Hepatocyte (in vitro differentiated cells and primary cell): ENCODE measurements around the gene SEPTIN9.

- RAMPAGE, long total RNA: no peak
- RRBS: no CpG with 5 or more reads among the region's 16 CpGs
These were observed 8.6 kb downstream of the CYGB start for GRCh38 chr17:76528858-76529272.

- RAMPAGE, long total RNA: no peak
- RRBS: no CpG with 5 or more reads among the region's 22 CpGs
These were observed 4.0 kb downstream of the PRCD start for GRCh38 chr17:76543625-76544395.

DNA sequence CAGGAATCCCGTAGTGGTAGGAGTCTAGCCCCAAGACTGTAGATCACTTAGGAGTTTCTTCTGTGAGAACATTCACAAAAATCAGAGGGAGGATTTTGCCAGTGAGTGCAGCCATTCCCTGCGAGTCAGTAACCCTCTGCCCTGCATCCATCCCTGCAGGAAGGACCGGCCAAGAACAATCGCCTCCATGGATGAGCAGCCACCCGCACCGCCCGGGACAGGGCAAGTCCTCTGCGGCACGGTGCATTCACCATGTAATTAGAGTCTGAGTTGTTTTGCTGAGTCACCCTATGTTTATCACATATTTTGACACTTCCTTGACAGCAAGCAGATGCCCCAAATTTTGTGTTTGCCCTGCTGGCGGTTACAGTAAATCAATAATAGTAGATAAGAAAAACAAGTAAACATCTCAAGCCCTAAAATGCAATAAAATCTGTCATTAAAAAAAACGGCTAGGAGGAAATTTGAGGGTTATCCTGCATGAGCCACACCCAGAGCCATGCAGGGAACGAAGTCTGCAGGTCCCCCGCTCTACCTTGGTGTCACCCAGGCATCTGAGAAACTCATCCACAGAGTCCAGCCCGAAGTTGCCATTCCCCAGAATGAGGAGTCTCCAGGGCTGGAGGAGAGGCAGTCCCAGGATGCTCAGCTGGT is 16.3 kb upstream of the ST6GALNAC1 start:
- RAMPAGE, long total RNA: no peak
- RRBS: 5% methylated on average over 5 of the region's 14 CpGs

- RAMPAGE, long total RNA: no peak
- RRBS: 3% methylated on average over 8 of the region's 40 CpGs
These were observed 27.4 kb upstream of the ST6GALNAC1 start for GRCh38 chr17:76670520-76671862.

GRCh38 chr17:76773447-76773716 is 35.5 kb downstream of the MFSD11 start:
- RAMPAGE, long total RNA: no peak
- RRBS: no CpG with 5 or more reads among the region's 6 CpGs

DNA sequence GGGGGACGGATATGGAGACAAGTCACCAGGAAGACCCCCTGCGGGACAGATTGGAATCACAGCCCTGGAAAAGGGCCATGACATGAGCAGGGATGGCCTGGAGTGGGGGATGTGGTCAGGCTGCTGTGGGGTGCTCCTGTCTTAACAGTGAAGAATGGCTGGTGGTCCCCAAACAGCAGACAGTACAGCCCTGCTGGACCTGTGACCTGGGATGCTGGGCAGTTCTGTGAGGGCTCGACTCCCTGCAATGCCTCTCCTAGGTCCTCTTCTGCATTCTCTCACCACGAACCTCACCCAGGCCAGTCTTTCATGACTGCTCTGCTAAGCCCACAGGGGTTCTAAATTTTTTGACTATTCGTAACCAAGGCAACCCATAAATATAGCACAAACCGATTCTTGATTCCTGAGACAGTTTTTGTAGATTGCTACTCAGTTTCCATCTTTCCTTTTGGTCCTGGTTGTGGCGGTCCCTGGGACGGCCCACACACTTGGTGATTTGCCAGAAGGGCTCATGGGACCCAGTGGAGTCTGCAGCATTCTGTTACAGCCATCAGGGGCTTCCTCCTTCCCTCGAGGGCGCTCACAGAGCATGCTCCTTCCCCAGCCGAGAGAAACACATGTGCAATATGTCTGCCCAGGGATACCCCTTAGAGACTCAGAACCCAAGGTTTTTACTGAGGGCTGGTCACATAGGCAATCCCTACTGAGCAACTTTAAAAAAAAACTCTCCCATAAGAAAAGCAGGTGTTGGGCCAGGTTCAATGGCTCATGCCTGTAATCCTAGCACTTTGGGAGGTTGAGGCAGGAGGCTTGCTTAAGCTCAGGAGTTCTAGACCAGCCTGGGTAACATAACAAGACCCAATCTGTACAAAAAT is 23.4 kb upstream of the MGAT5B start:
- RAMPAGE, long total RNA: no peak
- RRBS: no CpG with 5 or more reads among the region's 11 CpGs

DNA sequence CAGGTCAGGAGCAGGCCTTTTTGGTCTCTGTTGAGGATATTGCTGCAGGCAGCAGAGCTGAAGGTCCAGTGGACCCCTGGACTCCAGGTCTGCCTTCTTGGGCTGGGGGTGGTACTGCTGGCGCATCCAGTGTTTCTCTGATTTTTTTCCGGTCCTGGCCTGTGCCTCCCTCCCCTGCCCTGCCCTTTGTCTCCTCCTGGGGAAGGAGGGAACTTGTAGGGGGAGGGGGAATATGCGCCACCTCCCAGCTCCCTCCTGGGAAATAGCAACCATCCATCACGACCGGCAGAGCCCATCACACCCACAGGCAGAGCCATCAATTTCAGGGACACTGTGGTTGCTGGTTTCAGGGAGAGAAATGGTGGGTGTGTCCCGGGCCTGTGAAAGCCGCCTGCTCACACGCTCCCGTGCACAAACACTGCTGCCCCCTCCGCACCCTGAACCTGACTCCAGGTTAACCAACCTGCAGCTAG is 17.2 kb downstream of the MGAT5B start:
- RAMPAGE, long total RNA: no peak
- RRBS: 21% methylated on average over 5 of the region's 10 CpGs

GRCh38 chr17:77070247-77070687 is 70.5 kb upstream of the SEC14L1 start:
- RAMPAGE, long total RNA: no peak
- RRBS: no CpG with 5 or more reads among the region's 11 CpGs

DNA sequence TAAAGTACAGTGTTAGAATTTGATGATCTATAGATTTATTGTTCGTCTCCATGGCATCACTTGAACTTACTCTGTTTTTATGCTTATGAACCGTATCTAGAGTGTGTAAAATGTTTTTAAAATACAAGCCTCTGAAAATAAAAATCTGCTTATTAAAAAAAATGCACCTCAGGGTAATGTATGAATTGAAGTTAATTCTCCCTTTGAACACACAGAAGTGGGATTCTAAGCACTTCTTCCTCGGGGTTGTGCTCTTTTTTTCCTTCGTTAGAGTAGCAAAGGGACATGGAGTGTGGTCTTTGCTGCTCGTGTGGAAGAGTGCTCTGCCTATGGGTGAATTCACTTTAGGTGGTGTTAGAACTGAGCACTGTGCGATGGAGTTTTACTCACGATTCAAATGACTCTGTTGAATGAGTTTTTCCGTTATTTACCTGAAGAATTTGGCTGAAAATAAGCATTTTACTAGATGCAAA is 3.0 kb downstream of the SEC14L1 start:
- RAMPAGE, long total RNA: no peak
- RRBS: no CpG with 5 or more reads among the region's 8 CpGs

DNA sequence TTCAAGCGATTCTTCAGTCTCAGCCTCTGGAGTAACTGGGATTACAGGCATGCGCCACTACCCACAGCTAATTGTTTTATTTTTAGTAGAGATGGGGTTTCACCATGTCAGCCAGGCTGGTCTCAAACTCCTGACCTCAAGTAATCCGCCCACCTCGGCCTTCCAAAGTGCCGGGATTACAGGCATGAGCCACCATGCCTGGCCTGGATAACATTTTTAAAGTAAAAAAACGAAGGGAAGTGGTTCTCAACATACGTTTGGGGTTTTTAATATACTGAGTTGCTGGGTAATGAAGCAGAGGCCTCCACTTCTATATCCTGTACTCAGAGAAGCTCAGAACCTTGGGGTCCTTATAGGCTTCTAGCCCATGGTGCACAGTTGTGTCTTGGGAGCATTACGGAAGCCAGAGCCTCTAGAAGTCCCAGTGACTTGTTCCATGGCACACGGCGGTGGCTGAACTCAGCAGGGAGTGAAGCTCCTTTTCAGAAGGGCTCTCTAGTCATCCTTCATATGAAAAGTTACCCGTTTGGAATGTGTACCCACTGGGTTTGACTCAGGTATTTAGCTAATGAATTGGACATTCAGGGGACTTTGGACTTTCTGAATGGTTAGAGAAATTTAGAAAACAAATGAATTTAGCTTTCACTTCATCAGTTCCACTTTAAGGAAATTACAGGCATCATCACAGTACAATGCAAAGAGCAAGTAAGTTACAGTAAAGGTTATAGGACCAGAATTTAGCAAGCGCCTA is 67.0 kb downstream of the SEC14L1 start:
- RAMPAGE, long total RNA: no peak
- RRBS: no CpG with 5 or more reads among the region's 12 CpGs

GRCh38 chr17:77210101-77210797 is 69.5 kb downstream of the SEC14L1 start:
- RAMPAGE, long total RNA: no peak
- RRBS: no CpG with 5 or more reads among the region's 14 CpGs

- RAMPAGE, long total RNA: no peak
- RRBS: no CpG with 5 or more reads among the region's 18 CpGs
These were observed 69.6 kb upstream of the SEPTIN9 start for GRCh38 chr17:77211671-77212161.

DNA sequence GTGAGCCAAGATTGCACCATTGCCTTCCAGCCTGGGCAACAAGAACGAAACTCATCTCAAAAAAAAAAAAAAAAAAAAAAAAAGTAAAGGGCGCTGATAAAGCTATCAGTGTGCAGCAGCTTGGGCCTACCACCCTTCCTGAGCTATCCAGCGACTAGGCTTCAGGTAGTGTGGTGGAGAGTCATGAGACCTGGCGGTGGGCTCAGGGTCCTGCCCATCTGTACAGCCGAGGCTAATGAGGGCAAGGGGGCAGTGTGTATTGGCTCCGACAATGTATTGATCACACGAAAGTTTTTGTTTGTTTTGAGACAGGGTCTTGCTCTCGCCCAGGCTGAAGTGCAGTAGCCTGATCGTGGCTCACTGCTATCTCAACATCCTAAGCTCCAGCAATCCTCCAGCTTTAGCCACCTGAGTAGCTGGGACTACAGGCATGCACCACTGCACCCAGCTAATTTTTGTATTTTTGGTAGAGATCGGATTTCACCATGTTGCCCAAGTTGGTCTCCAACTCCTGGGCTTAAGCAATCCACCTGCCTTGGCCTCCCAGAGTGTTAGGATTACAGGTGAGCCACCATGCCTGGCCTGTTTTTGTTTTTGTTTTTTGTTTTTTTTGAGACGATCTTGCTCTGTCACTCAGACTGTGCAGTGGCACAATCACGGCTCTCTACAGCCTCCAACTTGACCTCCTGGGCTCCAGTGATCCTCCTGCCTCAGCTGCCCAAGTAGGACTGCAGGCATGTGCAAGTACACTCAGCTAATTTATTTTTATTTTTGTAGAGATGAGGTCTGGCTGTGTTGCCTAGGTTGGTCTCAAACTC is 60.1 kb upstream of the SEPTIN9 start:
- RAMPAGE, long total RNA: no peak
- RRBS: no CpG with 5 or more reads among the region's 12 CpGs

- RAMPAGE, long total RNA: no peak
- RRBS: no CpG with 5 or more reads among the region's 22 CpGs
These were observed 52.9 kb upstream of the SEPTIN9 start for GRCh38 chr17:77228176-77228934.

GRCh38 chr17:77281383-77282429 is at the start of gene SEPTIN9:
SEPTIN9 (plus strand) TSS chr17:77281499.
- RAMPAGE, long total RNA: start-site peak on the plus strand at chr17:77281490-77281512, 80 and 49 reads in 2 replicates
- RRBS: 2% methylated on average over 7 of the region's 74 CpGs

GRCh38 chr17:77331444-77331926 is 50.2 kb downstream of the SEPTIN9 start:
- RAMPAGE, long total RNA: no peak
- RRBS: no CpG with 5 or more reads among the region's 20 CpGs

DNA sequence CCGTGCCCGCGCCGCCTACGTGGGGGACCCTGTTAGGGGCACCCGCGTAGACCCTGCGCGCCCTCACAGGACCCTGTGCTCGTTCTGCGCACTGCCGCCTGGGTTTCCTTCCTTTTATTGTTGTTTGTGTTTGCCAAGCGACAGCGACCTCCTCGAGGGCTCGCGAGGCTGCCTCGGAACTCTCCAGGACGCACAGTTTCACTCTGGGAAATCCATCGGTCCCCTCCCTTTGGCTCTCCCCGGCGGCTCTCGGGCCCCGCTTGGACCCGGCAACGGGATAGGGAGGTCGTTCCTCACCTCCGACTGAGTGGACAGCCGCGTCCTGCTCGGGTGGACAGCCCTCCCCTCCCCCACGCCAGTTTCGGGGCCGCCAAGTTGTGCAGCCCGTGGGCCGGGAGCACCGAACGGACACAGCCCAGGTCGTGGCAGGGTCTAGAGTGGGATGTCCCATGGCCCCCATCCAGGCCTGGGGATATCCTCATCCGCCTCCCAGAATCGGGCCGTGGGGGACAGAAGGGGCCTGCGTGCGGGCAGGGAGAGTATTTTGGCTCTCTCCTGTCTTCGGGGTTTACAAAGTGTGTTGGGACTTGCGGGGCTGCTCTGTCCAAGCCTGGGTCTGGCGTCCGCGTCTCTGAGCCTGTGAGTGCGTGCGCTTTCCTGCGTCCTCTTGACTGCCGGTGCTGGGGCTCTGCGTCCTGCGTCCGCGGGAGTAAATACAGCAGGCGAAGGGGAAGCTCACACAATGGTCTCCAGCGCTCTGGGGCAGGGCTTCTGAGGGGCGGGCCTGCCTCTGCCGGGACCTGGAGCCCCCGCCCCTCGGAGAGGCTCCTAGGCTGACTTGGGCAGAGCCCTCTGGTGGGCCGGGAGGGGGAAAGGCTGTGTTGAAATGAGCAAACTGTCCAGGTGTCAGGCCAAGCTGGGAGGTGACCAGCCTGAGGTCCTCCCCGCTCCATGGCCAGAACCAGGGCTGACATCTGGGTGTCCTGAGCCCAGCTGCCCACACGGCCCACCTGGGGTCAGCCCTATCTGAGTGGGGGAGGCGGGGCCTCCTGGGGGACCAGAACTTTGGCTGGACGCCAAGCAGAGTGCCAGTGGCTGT is 92.8 kb downstream of the SEPTIN9 start:
- RAMPAGE, long total RNA: no peak
- RRBS: 2% methylated on average over 4 of the region's 68 CpGs

DNA sequence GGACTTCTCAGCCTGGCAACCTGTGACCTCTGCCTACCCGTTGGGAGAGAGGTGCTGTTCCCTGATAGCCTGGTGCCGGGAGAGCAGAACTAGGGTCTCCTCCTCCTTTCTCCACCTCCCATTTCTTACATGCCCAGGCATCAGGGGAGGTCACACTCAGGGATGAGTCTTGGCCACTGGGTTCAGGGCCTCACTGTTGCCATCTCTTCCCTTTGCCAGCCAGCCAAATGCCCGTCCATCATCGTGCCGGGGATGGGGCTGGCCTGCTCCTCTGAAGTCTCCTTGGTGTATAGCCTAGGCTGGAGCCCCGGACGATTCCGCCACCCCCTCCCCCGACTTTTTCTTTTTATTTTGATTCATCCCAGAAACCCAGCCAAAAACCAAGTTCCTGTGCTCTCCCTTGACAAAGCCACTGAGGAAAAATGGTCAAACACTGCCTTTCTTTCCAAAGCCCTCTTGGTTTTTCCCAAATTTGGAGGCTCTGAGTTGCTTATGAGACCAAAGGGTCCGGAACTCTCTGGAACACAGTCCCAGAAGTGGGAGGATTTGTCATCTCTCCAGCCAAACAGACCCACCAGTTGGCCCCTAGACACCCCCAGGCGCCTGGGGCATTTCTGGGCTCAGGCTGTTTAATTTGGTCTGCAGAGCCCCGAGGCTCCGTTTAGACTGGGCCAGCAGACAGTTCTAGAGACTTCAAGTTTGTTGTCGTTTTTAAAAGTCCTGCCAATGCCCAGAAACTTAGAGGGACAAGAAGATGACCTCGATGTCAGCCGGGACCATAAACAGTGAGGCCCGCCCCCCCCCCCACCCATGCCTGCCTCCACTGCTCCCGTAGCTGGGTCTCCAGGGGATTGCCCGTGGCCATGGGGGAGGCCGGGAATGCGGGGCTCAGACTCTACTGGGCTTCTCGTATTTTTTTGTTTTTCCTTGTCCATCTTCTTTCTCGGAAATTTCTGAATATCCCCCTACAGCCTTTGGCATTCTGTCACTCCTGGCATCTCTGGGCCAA is 98.5 kb downstream of the SEPTIN9 start:
- RAMPAGE, long total RNA: no peak
- RRBS: 91% methylated on average over 2 of the region's 23 CpGs

DNA sequence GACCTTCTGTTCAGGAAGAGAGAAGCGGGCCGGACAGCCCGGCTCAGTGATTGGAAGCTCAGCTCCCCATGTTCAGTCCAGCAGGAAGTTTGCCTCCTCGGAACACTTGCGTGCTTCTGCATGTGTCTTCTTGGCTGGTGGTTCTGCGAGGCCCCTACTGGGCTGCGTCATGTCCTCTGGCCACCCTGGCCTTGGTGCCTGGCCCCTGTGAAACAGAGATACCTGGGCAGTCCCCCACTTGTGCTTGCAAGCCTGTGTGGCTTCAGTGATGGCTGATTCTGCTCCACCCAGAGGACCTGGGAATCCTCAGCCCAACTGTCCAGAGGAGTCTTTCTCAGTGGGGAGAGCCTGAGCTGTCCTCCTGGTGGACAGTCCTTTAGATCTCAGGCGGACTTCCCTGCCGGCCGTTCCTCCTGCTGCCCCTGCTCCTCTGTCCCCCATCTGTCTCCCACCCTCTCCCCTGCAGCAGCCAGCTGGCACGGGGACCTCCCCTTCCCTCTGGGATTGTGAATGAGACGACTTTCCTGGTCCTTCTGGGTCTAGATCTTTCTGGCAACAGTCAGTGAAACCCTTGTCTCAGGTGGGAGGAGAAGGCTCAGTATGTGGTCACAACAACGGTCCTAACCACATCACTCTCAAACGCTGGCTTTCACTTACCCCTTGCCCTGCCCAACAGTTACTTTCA is 139.1 kb downstream of the SEPTIN9 start:
- RAMPAGE, long total RNA: no peak
- RRBS: no CpG with 5 or more reads among the region's 14 CpGs

DNA sequence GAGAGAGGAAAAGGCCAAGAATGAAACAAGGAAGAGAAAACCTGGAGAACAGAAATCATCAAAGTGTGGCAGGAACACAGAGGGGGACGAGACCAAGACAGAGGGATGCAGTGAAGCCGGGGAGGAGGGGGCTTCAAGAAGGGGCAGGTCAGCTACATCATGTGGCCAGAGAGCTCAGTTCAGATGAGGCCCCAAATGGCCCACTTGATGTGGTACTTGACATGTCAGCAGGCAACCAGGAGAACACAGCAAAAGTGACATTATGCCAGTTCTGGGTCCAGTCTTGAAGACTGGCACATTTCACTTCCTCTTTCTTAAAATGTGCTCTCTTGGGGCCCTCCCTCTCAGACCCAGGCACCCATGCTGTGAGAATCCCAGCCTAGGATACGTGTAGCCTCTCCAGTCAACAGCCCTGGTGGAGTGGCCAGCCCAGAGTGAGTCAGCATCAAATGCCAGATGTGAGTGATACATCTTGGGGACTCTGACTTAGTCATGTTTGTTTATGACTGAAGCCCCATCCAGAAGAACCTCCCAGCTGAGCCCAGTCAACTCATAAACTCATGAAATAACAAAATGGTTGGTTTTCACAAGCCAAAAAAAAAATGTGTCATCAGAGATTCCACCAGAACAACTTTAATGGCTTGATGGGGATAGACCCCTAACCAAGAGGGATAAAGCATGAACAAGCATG is 82.6 kb upstream of the TNRC6C start:
- RAMPAGE, long total RNA: no peak
- RRBS: no CpG with 5 or more reads among the region's 3 CpGs